Metanephros (tissue), 2 donors: ENCODE results near the gene ESD.

DNA sequence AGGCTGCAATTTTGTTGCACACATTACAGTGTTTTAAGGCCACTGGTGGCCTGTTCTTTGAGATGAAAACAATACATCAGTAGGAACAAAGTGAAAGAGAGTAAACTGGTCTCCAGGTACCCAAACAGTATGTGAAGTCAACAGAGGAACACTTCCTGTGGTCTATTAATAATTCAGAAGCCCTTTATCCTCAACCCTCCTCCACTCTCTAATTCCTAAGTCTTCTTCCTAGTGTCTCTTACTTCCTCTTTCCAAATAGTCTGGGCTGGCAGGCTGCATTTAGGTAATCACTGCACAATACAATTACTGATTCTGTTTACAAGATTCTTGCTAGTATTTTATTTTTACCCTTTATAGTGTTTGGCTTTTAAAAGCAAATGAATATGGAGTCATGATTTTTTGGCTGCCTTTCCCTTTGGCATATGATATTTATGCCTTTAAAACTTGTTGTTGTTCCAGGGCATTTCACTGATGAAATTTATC lies 2.8 kb downstream of the CPB2 start:
- RAMPAGE, long total RNA = no peak

GRCh38 chr13:46146883-46147270 lies 35.1 kb downstream of the LCP1 start:
- RAMPAGE, long total RNA = no peak

- RAMPAGE, long total RNA = no peak
Measured at GRCh38 chr13:46150725-46151425, 31.1 kb downstream of the LCP1 start.

DNA sequence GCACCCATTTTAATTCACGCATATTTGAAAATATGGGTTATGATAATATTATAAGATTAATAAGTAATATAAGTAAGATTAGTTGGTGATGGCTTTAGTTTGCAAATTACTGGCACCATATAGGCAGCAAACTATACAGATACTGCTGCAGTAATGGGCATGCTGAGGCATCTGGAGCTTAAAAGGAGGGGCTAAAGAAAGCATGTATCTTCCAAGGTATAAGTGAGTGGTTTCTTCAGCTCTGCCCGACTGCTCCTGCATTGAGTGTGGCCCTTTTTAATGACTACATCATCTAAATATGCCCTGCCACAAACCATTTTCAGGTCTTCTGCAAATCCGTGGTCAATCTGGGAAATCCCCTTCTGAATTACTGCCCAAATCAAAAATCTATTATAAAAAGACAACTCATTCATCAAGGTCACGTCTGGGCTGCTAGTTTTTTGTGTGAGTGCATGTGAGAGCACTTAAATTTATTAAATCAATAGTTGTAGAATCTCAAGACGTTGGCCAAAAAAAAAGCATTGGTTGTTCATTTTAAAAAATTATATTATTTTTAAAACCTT lies 16.5 kb downstream of the LCP1 start:
- RAMPAGE, long total RNA = no peak

- RAMPAGE, long total RNA = no peak
Measured at GRCh38 chr13:46378431-46378886, 8.6 kb downstream of the RUBCNL start.

GRCh38 chr13:46558953-46559860 lies 6.2 kb downstream of the LRCH1 start:
- RAMPAGE, long total RNA = no peak

- RAMPAGE, long total RNA = no peak
Measured at GRCh38 chr13:46578836-46579500, 26.0 kb downstream of the LRCH1 start.

DNA sequence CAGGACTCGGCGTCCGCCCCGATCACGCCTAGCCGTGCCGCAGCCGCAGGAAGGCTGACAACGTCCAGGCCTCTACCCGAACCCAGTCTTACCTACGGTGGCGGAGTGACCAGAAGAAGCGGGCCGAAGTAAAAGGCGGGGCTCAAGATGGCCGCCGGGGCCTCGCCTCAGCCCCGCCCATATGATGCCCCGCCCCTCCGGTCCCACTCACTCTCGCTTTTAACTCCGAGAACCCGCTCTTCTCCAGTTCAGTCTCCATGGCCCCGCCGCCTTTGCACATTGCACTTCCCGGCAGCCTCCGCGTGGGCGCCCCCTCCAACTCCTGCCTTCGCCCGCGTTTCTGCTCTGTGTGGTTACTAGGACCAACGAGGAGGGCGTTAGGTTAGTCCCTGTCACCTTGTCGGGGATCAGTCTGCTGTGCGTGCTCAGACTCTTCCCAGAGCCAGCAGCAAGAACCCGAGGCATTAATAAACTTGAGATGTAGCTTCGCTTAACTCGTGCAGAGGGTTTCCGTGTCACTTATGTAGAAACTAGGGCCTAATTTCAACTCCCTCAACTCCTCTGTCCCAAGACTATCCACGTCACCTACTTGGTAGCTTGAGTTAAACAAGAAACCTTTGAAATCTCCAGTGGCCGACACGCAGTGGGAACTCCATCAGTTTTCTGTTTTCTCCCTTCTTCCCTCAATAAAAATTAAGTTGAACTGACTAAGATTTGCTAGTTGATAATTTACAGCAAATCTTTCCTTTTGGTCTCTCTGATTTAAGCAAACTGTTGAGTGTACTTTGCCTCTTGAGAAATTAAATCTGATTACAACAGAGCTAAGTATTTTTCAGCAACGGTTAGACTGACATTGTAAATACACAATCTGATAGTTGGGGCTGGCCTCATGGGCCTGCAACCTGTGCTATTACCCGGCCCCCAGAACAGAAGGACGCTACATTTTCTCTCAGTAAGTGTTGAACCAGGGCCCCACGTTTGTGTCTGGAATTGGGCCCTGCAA lies at the start of gene ESD:
ESD (minus strand) TSS at position 149 of the 1,003 bp plus-strand sequence.
- RAMPAGE, long total RNA = start-site peak on the minus strand centred at position 136 of the sequence, 41 bp wide, 677 and 32 reads in 2 replicates

DNA sequence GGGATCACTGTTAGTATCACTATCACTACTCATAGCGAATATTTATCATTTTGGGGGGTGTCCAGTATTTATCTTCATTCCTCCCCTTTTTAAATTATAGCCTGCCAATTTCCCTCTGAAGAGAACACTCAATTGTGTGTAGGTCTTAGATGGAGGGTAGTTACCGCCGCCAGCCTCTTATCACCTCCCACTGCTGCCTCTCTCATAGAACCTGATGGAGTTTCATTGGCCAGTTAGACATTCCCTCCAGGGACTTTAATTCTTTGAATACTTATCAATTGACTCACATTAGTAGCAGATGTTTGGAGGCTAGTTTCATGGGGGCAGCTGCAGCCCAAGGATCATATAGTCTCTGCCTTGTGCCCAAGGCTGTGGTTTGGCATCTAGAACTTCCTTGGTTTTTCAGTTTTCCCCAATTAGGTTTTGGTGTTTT lies 318.8 kb upstream of the HTR2A start:
- RAMPAGE, long total RNA = no peak

GRCh38 chr13:48239787-48240105 lies 6.7 kb downstream of the ITM2B start:
- RAMPAGE, long total RNA = no peak

GRCh38 chr13:48262203-48262901 lies 29.3 kb downstream of the ITM2B start:
- RAMPAGE, long total RNA = no peak

GRCh38 chr13:48416993-48417397 lies 4.1 kb upstream of the LPAR6 start:
- RAMPAGE, long total RNA = no peak

DNA sequence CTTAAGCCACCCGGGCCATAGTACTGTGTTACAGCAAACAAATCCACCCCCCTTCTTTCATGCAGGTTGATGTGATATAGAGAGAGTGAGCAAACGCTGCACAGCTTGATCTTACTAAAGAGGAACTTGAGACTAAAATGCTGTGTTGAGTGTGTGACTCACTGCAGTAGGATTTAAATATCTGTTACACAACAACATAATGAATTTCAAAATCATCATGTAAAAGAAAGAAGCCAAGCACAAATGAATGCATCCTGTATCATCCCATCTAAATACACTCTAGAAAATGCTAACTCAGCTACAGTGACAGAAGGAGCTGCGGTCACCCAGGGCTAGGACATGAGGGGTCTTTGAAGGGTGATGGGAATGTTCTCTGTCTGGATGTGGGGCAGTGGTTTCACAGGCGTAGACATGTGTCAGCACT lies 32.1 kb downstream of the RCBTB2 start:
- RAMPAGE, long total RNA = no peak

DNA sequence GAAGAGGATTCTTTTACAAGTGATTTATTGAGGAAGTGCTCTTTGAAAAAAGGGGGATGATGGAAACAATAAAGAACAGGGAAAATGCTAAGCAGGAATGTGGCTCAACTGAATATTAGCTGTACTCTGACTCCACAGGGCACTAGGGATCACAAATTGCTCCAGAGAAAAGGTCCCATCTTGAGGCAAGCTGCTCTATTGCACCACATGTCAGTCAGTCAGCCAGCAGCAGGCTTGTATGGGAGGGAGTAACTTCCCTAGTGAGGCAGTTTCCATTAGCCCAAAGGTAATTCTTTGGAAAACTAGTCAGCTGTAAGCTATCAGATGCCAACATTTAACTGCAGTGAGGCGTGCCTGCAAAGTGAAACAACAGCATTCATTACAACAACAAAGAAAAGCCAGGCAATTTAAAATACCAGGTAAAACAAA lies 73.3 kb upstream of the FNDC3A start:
- RAMPAGE, long total RNA = no peak

DNA sequence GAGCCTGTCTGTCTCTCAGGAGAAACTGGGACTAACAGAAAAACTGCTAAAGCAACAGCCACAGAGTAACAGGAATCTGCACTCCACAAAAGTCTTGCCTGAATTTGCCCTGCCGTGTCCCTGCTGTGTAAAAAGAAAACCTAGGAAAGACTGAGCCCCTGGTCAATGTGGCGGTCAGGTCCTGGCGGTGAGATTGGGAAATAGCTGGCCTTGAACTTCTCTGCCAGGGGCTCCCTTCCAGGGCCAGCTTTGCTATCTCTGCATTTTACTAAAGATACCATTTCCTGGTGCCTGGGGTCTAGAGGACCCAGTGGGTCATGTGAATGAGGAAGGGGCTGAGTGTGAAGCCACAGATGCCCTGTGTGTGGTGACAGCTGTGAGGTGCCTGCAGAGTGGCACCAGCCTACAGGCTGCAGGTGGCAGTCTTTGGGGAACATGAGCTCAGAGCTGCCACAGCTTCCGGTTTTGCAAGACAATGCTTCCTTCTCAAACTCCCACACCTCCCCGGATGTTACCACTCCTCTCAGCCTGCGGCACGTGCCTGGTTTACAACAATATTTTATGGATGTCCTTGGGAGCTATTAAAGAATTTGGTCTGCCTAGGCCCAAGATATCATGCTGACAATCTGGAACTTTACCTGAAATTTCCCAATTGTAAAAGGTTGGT lies 5.2 kb upstream of the MLNR start:
- RAMPAGE, long total RNA = no peak

GRCh38 chr13:49301109-49301617 lies 53.4 kb downstream of the CDADC1 start:
- RAMPAGE, long total RNA = no peak

GRCh38 chr13:49606795-49607257 lies 21.5 kb upstream of the RCBTB1 start:
- RAMPAGE, long total RNA = no peak

- RAMPAGE, long total RNA = no peak
Measured at GRCh38 chr13:49847835-49848404, 55.4 kb upstream of the KPNA3 start.

- RAMPAGE, long total RNA = no peak
Measured at GRCh38 chr13:50053282-50053549, 38.0 kb downstream of the KCNRG start.

GRCh38 chr13:50082436-50083243 lies 67.4 kb downstream of the KCNRG start:
- RAMPAGE, long total RNA = no peak